A375 (cell line): ENCODE measurements around a stretch of chr6.

DNA sequence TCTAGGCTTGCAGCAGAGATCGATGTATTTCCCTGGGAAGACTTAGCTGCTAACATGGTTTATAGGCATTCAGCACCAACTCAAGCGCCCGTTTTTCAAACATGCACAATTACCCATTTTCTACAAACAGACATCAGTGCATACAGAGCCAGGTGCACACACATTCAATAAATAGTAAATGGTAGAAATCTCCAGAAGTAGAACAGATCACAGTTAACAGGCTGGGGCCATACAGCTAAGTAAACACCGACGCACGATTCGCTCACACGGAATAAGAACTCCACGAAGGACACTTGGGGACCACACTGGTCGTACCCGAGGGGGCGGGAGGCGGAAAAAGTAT is 744 bp downstream of the CNR1 start:
- RAMPAGE, long total RNA, result no peak

GRCh38 chr6:88177797-88178140 is 11.6 kb upstream of the CNR1 start:
- RAMPAGE, long total RNA, result no peak

- RAMPAGE, long total RNA, result no peak
Measured at GRCh38 chr6:88491515-88491917, 325.4 kb upstream of the CNR1 start.

DNA sequence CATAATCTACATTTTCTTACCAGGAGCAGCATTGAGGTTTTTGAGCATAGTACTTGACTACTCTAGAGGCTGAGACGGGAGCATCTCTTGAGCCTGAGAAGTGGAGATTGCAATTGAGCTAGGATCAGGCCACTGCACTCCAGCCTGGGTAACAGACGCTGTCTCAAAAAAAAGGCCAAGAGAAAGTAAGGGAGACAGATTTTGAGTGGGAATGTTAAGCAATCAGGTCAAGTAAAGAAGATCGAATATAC is 4.3 kb downstream of the PNRC1 start:
- RAMPAGE, long total RNA, result no peak

GRCh38 chr6:89351613-89351999 is 916 bp downstream of the UBE2J1 start:
- RAMPAGE, long total RNA, result no peak

DNA sequence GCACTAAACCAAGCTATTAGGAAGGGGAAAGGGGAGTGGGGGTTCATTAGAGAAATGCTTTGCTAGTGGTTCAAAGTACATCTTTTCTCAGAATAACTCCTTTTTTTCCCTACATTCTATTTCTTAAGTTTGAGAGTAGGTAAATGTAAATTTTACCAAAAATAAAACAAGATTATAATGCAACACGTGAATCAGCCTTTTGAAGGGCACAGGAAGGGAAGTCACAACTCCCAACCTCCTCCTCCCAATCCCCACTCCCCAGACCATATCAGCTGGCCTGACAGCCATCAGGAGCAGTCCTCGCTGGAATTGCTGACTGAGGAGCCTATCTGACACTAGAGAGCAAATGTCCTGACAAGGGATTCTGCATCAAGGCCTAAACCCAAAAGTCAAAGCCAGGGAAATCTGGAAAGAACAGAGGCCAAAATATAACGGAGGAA is 2.7 kb downstream of the RRAGD start:
- RAMPAGE, long total RNA, result no peak

- RAMPAGE, long total RNA, result no peak
Measured at GRCh38 chr6:89561948-89562474, 76.5 kb downstream of the LYRM2 start.

GRCh38 chr6:89623198-89623533 is 15.4 kb downstream of the LYRM2 start:
- RAMPAGE, long total RNA, result no peak

GRCh38 chr6:89662591-89663414 is 24.3 kb upstream of the LYRM2 start:
- RAMPAGE, long total RNA, result no peak

GRCh38 chr6:89667680-89668527 is 29.4 kb upstream of the LYRM2 start:
- RAMPAGE, long total RNA, result no peak

DNA sequence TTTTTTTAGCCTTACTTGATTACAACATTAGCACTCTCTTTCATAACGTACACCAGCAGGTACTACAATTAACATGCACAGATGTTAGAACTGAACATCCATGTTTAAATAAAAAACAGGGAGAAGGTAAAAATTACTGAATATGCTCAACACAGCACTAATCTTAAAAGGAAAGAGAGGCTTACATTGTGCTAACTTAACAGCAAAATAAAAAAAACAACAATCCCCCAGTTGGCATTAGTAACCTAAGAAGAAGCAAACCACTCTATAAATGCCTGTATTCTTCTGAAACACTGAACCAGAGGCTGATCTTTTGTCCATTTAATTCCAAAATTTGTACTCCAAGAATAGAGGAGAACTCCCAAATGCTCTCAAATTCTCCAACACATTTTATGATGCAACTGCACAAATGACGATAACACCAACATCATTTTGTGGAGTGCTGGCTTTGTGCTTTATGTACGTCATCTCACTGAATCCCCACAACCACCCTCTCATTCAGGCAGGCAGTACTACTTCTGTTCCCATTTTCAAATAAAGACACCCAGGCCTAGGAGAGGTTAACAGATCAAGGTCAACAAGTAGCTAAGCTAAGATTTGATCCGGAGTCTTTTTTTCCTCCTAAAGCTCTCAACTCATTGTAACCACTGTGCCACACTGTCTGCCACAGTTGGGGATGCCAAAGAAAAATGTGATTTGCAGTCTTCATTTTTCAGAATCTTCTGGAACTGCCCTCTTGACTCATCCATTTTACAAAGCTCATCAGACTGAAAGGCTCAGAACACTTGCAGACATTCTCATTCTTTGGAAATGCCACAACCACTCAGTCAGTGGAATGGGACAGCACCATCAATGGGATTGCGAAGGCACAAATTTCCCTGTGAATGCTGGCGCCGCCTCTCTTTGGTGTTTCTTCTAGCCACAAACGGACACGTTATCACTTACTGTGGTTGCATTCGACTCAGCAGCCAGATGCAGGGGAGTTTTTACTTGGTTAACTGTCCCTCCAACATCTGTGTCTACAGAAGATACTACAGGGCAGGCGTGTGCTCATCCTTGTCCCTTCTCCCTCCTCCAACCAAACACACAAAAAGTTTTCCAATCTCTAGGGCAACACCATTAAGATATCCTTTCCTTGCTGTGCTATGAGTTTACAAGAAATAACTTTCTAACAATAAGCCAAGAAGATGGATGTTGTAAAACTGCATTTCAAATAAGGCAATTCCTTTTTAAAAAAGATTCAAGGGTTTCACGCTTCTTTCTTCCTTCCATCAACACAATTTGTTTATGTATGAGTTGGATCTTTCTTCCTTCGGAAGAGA is 184.4 kb downstream of the GJA10 start:
- RAMPAGE, long total RNA, result no peak

GRCh38 chr6:90079710-90080446 is 185.6 kb downstream of the GJA10 start:
- RAMPAGE, long total RNA, result no peak

DNA sequence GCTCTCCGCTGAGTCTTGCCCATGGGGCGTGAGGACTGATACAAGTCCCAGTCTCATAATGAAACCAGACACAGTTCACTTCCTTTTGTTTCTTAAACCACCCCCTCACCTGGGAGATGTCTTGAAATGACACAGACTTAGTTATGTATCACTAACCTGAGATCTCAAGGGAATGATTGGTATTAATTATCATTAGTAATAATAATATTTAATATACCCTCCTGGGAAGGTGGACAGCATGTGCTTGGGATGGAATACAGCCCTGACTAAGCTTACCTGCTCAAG is 188.6 kb downstream of the BACH2 start:
- RAMPAGE, long total RNA, result no peak

GRCh38 chr6:90108856-90109521 is 187.7 kb downstream of the BACH2 start:
- RAMPAGE, long total RNA, result no peak

GRCh38 chr6:90219150-90219500 is 77.5 kb downstream of the BACH2 start:
- RAMPAGE, long total RNA, result no peak

DNA sequence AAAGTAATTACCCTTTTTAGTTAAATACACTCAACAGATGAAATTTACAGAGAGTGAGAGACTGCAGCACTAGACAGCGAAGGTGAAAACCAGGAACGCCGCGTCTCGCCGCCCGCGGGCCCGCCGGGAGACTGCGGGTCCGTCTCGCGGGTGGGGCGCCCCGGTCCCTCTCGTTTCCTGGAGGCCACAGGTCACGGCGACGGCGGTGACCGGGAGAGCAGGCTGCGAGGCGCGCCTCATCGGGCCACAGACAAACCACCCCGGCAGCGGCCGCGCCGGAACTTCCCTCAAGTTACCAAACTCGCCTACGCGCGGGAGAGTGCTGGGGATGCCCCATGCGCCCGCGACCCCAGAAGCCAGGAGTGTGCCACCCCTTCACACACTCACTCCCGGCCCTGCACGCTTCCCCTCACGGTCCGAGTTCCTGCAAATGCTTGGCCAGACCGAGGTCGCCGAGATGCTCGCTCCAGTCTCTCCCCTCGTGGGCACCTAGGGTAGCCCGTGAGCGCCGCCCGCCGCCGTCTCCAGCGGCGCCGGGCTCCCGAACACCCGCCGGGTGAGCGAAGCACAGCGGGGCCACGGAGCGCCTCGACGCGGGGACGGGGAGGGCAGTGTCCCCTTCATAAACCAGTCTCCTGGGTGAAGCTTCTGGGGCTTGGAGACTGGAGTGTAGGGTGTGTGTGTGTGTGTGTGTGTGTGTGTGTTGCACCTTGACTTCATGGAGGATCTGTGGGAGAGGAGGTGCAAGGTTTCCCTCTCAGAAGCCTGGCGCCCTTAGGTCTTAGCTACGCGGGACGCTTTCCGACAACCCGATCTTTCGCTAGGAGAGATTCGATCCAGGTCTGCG is 1.4 kb downstream of the BACH2 start:
- RAMPAGE, long total RNA, result no peak

DNA sequence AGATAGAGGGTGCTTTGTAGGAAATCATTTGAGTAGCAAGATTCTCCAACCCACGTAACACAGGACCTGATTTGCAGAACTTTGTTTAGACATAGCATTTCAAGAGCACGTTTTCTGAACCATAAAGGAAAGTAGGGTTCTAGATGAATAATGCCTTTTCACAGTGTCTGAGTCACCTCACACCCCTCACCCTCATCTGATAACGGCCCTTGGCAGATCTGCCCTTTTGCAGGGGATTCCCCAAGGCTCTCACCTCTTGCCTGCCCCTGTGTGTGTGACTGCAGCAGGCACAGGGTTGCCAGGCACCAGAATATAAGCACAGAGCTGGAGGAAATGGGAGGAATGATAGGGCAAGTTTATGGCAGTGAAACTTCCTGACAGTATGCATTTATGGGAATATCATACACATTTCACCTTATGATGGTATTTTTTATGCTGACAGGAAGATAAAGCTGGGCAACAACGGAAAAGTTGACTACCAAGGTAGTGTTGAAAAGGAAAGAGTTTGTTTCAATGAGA is 101.3 kb upstream of the BACH2 start:
- RAMPAGE, long total RNA, result no peak

DNA sequence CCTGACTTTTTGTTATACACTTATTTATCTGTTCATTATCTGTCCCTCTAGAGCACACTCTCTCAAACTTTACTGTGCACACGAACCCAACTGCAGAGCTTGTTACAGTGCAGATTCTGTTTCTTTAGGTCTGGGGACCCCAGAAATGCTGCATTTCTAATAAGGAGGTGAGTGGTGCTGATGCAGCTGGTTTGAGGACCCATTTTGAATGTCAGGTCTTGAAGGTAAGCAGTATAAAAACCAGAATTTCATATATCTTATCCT is 142.6 kb upstream of the BACH2 start:
- RAMPAGE, long total RNA, result no peak

DNA sequence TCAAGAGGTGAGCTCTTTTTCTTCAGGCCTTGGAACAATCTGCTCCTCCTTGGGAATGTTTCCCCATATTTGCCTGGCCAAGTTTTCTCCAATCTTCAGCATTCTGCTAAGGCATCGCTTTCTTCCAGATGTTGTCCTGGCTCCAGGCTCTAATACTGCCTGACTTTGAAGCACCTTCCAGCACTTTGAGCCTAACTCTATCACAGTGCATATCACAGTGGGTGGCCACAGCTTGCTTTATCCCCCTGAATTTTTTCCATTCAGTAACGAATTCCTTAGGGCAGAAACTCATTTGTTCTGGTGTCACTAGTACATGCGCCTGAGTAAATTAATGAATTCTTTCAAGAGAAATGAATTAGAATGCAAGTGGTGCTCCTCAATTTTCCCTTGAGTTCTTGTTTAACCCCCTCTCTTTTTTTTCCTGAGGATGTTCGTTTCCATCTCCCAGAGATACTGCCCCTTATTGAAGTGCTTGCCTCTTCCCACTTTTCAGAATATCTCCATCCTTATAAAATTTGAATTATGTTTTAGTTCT is 92.4 kb downstream of the MAP3K7 start:
- RAMPAGE, long total RNA, result no peak

GRCh38 chr6:90514144-90514481 is 72.8 kb downstream of the MAP3K7 start:
- RAMPAGE, long total RNA, result no peak